Measurements from ENCODE around the genes IER5, RGSL1 and LAMC1.

DNA sequence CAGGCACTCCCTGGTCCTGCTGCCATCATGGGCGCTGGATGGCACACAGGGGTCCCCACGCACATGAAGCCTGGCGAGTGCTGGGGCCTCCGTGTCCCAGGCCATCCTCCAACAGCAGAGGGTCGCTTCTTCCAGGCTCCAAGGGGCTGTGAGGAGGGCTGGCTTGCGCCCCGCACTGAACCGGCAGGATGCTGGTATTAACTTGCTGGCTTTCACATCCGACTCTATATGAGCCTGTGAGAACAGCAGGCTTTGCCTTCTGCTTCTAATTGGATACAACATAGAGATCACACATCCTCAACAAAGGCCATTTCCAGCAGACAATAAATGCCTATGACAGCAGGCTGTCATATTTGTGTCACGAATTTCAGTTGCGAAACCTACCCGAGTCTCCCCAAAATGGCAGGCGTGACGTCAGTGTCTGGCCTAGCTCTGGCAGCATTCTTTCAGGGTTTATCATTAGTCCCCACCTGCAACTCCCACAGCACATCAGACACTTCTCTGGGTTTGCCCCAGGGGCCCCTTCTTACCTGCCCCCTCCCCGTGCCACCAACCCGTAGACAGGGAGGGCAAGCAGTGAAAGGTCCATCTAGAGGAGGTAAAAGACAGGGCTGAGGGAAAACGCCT, 35.5 kb downstream of the KIAA1614 start:
- PRO-cap = no peak
- RAMPAGE, long total RNA, 2 experiments = no peak in any of the 2 experiments

DNA sequence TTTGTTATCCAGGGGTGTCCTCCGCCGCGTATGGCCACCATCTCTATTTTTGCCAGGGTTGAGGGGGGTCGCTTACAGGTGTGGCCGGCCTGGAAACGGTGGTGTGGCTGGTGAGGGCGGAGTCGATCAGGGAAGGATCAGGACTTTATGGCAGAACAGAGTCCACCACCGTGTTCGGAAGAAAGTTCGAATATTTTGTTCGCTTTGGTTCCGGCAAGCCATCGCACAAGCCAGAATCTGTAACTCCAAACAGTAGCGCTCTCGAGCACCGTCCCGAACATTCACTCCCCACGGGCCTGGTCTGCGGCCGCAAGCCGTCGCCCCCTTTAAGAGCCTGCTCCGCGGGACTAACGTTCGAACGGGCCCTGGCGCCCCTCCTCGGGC, 309 bp upstream of the IER5 start:
- PRO-cap = bidirectional peak, plus-strand start outside the sequence, minus-strand start at position 349 of the sequence
- RAMPAGE, long total RNA, 2 experiments = no peak in any of the 2 experiments

GRCh38 chr1:181088583-181089002, at the start of gene IER5:
TSS of gene IER5 (plus strand) at chr1:181088700.
- PRO-cap = bidirectional peak, plus-strand start at chr1:181088700, minus-strand start at chr1:181088547
- RAMPAGE, long total RNA, 2 experiments = start-site peak on the plus strand in 2 of 2 experiments, at chr1:181088695-181088829 at its widest, 62 to 104 reads per replicate

GRCh38 chr1:181090712-181091204, 2.3 kb downstream of the IER5 start:
- PRO-cap = bidirectional peak, plus-strand start at chr1:181090944, minus-strand start at chr1:181090887
- RAMPAGE, long total RNA, 2 experiments = no peak in any of the 2 experiments

- PRO-cap = no peak
- RAMPAGE, long total RNA, 2 experiments = no peak in any of the 2 experiments
These were observed 59.4 kb downstream of the IER5 start for GRCh38 chr1:181147909-181148383.

DNA sequence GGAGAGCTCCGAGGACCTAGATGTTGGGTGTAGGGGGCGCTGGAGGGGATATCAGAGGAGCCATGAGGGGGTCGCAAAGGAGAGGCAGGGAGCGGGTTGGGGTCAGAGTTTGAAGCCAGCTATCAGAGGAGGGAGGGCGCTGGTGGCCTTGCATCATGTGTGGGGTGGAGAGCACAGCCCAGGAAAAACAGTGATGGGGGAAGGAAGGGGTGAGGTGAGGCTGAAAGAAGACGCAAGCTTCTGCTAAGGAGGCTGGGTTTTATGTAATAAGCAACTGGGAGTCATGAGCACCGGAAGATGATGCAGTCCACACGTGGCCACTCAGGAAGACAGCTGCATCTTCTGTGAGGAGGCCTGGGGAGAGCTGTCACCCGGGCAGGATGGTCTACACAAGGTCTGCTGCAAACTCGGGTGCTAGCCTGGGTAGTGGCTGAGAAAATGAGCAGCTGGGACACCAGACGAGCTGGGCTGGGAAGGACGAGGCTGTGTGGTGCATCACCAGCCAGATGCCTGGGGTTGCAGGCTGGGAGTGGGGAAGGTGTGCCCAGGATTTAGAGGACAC, 72.9 kb downstream of the IER5 start:
- PRO-cap = no peak
- RAMPAGE, long total RNA, 2 experiments = no peak in any of the 2 experiments

- PRO-cap = no peak
- RAMPAGE, long total RNA, 2 experiments = no peak in any of the 2 experiments
These were observed 26.3 kb downstream of the ZNF648 start for GRCh38 chr1:182035140-182035601.

DNA sequence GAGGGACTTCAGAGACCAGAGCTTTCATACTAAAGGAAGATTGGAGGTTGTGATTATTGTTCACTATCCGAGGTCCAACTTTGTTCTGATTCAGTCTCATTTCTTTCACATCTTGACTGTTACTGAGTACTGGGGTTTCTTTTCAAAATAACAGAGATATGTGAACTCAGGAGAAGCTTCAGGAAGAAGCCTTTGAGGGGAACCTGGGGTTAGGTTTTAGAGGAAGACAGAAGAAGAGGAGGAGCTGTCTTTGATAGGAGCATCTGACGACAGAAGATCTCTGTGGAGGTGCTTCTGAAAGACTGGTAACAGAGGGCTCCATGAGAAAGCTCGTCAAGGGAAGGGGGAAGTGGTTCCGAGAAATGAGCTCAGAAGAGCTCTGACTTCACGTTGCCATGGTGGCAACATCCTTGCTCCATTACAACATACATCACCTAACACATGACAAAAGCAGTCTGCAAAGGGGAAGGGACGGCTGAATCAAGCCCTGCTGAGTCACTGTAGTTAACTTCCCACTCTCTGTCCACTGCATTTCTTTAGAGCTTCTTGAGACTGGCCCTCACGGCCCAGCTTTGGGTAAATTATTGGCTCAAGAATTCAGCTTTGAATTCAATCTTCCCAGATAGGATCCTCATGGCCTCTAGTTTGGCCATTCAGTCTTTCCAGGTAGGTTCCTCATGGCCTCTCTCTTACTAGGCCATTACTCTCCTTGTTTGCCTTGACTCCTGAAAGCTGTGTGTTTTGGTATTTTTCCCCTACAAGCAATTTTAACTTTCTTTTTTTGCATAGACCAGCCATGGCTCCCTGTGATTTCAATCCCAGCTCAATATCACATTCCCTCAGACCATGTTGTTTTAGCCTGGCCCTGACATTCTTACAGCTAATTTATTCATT, 87.9 kb upstream of the ZNF648 start:
- PRO-cap = unidirectional peak, minus-strand start at position 335 of the sequence
- RAMPAGE, long total RNA, 2 experiments = no peak in any of the 2 experiments

DNA sequence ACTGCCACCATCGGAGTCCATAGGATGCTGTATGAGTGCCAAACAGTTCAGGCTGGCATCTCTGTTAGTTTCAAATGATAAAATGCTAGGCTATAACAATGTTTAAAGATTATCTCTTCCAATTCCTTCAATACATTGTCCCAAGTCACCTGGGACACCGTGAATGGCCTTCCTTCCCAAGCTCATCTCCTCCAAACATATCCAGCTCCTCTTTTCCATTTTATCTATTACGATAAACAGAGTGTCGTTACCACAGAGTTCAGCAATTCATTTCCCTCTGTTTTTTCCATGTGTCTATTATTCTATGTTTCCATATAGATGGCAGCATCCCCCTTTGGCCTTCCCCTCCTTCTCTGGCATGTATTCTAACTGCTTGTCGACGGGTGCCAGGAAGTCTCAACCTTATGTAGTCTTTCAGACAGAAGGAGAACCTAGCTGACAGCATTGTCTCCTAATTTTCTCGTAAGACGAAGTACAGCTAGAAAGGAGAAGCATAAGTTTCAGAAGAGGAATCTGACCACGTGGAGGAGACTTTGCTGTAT, 109.1 kb upstream of the ZNF648 start:
- PRO-cap = no peak
- RAMPAGE, long total RNA, 2 experiments = no peak in any of the 2 experiments

DNA sequence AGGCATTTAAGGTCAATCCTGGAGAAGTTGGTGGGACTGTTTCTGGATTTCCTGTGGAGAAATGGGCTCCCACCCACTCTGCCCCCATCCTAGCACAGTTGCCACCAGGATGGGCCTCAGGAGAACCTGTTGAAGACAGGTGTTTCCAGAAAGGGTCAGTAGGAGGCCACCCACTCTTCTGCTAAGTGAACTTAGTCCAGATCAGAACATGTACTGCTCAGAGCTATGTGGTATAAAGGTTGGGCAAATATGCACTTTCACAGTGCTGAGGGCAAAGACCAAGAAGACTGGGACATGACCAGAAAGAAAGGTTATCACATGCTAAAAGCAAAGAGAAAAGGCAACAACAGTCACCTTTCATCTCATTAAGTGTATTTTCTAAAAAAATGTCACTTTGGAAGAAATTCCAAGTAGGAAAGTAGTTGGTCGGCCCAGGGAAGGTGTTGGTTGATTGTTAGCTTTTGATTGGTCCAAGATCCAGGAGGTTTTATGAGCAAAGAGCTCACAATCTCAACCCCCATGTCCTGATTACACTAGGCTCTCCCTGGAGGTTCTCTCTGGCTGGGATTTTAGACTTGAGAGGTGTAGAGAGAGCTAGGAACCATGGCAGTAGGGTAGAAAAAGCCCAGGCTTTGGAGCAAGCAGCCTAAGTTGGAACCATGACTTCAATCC, 102.8 kb downstream of the GLUL start:
- PRO-cap = no peak
- RAMPAGE, long total RNA, 2 experiments = no peak in any of the 2 experiments

DNA sequence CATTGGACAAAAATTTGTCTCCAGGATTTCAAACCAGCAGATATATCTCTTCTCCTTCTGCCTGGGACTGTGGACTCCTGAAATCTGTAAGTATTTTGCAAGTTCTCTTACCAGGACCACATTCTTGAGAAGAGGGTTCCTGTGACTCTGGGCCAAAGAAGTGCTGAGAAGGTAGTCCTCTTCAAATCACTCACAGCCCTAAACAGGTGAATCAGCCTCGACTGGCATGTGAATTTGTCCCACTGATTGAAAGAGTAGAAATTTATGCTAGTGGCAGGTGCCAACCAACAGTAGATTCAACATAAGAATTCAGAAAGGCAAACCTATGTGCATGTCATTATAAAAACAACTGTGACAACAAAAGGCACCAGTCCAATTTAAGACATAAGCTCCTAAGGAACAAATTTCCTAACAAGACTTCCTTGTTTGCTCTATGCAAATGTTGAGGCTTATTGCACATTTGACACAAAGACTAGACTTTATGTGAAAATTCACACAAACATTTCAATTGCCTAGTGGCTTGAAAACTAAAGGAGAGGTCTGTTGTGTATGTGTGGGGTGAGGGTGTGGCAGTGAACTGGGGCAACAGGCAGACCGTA, 74.2 kb downstream of the GLUL start:
- PRO-cap = no peak
- RAMPAGE, long total RNA, 2 experiments = no peak in any of the 2 experiments

GRCh38 chr1:182388169-182389287, 3.1 kb downstream of the GLUL start:
- PRO-cap = no peak
- RAMPAGE, long total RNA, 2 experiments = no peak in any of the 2 experiments

DNA sequence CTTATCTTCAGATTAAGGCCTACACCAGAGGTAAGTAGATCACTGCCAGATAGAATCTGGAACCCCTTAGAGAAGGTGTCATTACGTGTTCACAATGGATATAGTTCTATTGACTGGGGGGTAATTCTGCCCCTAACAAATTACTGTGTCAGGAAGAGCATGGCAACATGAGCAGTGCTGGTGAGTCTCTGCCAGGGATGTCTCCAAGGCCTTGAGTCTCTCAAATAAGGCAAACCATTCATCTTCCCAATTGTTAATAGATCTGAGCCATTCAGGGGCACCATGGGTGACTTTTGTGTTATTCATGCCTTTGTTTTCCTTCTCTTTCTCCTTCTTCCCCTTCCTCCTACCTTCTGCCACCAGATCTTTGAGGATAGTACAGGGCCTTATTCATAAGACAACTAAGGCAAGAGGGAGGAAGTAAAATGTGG, at the start of gene RGSL1:
Gene RGSL1 (plus strand): TSS at position 148 of the 431 bp plus-strand sequence.
- PRO-cap = no peak
- RAMPAGE, long total RNA, 2 experiments = no peak in any of the 2 experiments

DNA sequence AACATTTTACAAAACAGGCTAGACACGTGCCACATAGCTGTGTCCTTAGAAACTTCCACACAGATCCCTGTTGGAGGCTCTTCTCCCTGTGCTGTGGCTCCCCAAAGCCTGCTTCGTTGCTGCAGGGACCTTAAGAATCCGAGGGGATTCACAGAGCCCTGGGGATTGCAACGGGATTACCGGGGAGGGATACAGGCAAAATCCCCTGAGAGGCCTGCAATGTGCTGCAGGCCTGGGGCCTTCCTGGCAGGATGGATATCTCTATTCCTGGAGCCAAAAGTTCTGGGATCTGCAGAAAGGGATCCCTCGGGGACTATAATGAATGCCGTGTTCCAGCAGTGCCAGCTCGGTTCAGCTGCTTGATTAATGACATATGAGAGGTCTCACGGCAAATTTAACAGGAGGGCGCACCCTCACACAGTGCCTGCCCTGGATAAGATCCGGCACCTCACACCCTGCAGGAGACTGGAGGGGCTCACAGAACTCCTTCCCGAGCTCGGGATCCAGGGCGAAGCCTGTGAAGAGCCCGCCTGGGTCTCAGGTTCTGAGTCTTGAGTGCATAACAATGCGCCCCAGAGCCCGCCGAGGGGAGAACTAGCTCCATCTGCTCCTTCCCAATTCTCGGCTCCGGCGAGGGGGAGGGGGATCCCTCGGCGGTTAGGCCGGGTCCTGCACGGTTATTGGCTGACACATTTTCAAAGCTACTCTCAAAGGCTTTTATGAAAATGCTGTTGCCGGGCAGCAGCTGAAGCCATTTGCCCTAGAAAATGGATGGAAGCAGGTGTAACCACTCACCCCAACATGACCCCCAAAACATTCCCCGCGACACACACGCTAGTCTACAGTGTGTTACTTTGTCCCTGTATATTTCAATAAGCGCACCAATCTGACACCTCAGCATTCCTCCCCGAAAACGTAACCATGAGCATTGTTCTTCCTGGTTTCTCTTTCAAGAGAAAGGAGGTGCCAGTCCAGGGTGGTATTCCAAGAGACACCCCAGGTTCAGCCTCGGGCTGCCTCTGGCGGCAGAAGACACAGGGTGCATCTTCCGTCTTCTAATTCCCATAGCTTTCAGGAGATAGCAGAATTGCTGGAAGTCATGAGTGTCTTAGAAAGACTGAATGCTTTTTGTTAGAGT, 15.5 kb upstream of the RGS8 start:
- PRO-cap = no peak
- RAMPAGE, long total RNA, 2 experiments = no peak in any of the 2 experiments

GRCh38 chr1:182887919-182888435, 48.8 kb downstream of the DHX9 start:
- PRO-cap = no peak
- RAMPAGE, long total RNA, 2 experiments = no peak in any of the 2 experiments

- PRO-cap = bidirectional peak, plus-strand start at chr1:183023257, minus-strand start at chr1:183023255; bidirectional peak, plus-strand start at chr1:183023489, minus-strand start at chr1:183023381; bidirectional peak, plus-strand start at chr1:183024078, minus-strand start at chr1:183023889
- RAMPAGE, long total RNA, 2 experiments = no peak in any of the 2 experiments
These were observed at the start of gene LAMC1 for GRCh38 chr1:183023126-183024184. TSS of gene LAMC1 (plus strand) at chr1:183023420.

DNA sequence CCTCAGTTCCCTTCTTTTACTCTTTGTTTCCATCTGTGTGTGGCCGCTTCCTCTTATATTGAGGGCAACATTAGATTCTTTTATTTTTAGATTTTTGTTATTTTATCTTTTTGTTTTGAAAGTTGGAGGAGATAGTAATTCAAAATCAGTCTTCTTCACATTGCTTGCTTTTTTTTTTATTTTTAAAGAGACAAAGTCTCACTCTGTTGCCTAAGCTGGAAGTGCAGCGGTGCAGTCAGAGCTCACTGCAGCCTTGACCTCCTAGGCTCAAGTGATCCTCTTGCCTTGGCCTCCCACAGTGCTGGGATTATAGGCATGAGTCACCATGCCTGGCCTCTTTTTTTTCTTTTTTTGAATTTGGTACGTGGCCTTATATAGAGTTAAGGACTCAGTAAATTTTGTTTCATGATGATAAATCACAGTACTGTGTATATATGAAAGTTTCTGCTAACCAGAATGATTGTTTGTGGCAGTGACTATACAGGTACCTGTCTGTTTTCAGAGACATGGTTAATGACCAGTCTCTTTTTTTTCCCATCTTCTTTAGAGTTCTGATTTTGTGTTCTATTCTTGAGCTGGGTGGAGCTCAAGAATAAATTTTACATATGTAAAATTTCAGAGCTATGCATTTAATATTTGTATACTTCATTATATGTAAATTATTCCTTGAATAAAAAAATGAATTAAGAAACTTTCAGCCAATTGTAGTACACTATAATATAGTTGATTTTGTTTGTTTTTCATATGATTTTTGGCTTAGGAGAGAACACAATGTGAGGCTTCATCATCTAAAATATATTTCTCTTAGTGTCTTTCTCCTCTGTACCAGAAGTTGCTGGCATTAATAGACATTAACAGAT, 9.4 kb downstream of the LAMC1 start:
- PRO-cap = no peak
- RAMPAGE, long total RNA, 2 experiments = no peak in any of the 2 experiments

- PRO-cap = unidirectional peak, minus-strand start at chr1:183060514
- RAMPAGE, long total RNA, 2 experiments = no peak in any of the 2 experiments
These were observed 37.3 kb downstream of the LAMC1 start for GRCh38 chr1:183060375-183061096.

DNA sequence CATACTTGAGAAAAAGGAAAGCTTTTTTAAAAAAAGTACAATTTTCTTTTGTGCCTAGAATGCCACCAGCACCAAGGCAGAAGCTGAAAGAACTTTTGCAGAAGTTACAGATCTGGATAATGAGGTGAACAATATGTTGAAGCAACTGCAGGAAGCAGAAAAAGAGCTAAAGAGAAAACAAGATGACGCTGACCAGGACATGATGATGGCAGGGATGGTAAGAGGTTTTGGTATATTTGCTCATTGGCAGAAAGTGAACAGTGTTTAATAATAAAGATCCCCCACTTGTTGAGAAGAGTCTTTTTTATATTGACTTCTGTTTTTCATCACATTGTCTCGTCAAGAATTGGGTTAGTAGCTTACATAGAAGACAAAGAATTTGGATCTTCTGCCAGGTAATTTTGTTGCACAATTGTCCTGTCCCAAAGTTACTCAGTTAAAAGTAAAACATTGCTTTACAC, 48.4 kb upstream of the LAMC2 start:
- PRO-cap = no peak
- RAMPAGE, long total RNA, 2 experiments = no peak in any of the 2 experiments

DNA sequence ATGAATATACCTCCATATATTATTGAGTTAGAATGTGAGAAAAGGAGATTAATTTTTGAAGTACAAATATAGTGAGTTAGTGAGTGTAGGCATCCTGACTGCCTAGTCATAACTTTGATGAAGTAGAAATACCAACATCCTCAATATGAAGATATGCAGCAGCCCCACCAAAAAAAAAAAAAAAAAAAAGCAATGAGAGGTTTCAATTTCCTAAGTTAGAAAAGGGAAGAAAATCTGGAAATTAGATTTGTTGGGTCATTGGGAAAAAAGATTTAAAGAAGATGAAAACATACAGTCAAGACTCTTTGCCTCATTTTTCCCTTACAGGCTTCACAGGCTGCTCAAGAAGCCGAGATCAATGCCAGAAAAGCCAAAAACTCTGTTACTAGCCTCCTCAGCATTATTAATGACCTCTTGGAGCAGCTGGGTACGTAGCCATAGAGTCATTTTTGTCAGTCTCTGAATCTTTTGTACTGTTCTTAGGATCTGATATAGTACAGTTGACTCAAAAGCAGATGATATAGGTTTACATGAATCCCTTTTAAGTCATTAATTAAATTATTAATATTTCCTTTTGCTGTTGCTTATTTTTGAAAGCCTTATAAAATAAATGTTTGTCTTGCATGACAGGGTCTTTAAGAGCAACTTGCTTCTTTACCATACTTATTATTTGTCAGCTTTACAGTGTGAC, 45.8 kb upstream of the LAMC2 start:
- PRO-cap = no peak
- RAMPAGE, long total RNA, 2 experiments = start-site peak on the plus strand in 1 of 2 experiments, centred at positions 121 to 329 of the sequence, 6 to 12 reads per replicate

Data from lower leg skin (tissue), 2 donors.